Hair follicle dermal papilla cell (primary cell): ENCODE measurements around the genes AASDH, SRP72 and HOPX.

GRCh38 chr4:54066658-54067654 is 2.6 kb upstream of the CHIC2 start:
- CAGE, long polyA plus RNA: no peak

GRCh38 chr4:54225842-54226439 is 3.2 kb upstream of the PDGFRA start:
- CAGE, long polyA plus RNA: no peak

- CAGE, long polyA plus RNA: no peak
Measured at GRCh38 chr4:54226464-54227318, 2.4 kb upstream of the PDGFRA start.

GRCh38 chr4:54230714-54231755 is 1.9 kb downstream of the PDGFRA start:
- CAGE, long polyA plus RNA: no peak

GRCh38 chr4:54231756-54232586 is 2.9 kb downstream of the PDGFRA start:
- CAGE, long polyA plus RNA: no peak

DNA sequence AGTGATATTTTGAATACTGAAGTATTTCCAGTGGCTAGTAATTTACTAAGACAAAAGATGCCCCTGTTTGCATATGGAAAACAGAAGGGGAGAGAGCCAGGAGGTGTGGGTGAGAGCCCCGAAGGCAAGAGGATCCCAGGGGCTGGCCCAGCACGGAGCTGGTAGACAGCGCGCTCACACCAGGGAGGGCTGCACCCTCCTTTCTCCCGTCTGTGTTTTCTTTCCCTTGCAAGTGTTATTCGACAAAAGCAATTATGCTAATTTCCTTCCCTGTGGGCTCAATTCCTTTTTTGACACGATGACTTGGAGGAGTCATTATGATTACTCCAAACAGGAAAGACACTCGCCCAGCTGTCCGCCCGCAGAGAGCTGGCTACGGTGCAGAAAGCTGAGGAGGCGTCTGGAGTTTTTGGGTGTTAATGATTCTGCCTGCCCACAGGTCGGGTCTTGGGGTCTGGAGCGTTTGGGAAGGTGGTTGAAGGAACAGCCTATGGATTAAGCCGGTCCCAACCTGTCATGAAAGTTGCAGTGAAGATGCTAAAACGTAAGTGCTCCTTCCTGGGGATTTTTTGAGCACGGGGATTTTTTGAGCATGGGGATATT is 48.0 kb downstream of the PDGFRA start:
- CAGE, long polyA plus RNA: no peak

DNA sequence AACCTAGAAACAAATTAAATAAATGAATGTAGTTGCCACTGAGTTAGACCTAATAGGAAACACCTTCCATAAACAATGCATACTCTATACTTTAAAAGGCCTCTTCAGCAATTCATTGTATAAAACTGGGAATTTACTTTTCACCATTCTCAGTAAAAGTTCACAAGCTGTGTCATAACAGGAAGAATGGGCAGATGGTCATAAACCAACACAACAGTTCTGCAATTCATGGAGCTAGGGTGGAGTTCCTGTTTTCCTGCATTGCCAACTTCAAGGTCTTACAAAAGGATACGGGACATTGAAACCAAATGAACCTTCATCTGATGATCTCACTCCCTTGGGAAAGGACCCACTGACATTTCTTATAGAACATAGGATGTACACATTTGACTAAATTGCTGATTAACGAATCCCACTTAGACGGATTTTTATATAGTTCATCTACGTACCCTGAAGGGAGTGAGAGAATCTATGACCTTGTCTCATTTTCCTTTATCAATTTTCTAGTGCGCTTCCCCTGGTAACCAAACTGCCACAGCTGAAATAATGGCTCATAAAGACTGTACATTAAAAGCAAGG is 4.1 kb downstream of the KDR start:
- CAGE, long polyA plus RNA: no peak

DNA sequence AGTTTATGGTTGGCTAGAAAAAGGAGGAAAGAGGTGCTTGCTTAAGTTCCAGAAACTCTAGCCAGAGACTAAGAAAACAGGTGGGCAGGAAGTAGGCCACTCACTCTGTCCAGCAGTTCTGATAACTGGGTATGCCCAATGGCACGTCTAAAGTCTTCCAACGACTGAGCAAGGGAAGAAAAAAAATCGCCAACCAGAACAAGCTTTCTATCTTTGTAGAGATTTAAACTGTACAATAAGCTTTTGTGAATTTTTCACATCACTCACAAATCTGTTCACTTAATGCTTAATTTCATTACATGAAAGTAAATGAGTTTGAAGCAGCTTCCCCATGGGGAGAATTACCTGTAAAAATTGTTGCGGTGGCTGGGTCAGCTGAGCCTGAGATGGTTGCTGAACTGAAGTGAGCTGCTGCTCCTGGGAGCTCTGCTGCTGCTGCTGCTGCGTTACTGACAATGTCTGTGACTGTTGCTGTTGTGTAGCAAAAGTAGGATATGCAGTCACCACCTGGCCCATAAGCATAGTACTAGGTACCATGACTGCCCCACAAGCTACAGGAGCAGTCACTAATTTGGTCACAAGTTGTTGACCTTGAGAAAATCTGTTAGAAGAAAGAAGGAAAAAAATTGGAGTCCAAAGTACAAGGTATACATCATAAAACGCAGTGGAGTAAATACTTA is 42.3 kb downstream of the TMEM165 start:
- CAGE, long polyA plus RNA: no peak

DNA sequence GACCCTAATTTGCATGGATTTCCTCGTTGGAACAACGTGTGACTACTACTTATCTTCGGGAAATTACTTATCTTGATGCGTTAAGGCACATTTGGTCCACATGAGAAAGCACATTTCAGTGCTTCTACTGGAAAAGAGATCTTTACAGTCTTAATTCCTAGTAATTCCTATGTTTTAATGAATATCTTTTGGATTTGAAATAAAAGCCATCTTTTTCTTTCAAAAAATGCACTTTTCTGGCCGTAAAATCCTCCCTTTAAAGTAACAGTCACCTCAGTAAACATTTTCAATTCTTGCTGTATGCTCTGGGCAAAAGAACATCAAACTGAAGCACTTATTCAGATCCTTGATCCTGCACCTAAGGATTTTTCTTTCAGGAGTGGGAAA is 947 bp upstream of the CLOCK start:
- CAGE, long polyA plus RNA: no peak

DNA sequence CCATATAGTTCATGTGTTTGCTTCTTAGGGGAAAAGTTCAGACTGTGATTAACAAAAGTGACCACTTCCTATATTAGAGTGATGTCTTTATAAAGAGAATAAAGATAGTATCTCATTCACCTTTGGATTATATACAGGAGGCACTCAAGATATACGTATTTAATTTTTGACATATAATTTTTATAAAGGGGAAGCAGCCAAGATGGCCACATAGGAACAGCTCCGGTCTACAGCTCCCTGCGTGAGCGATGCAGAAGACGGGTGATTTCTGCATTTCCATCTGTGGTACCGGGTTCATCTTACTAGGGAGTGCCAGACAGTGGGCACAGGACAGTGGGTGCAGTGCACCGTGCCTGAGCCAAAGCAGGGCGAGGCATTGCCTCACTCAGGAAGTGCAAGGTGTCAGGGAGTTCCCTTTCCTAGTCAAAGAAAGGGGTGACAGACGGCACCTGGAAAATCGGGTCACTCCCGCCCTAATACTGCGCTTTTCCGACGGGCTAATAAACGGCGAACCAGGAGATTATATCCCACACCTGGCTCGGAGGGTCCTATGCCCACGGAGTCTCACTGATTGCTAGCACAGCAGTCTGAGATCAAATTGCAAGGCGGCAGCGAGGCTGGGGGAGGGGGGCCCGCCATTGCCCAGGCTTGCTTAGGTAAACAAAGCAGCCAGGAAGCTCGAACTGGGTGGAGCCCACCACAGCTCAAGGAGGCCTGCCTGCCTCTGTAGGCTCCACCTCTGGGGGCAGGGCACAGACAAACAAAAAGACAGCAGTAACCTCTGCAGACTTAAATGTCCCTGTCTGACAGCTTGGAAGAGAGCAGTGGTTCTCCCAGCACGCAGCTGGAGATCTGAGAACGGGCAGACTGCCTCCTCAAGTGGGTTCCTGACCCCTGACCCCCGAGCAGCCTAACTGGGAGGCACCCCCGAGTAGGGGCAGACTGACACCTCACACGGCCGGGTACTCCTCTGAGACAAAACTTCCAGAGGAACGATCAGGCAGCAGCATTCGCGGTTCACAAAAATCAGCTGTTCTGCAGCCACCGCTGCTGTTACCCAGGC is 11.6 kb upstream of the EXOC1 start:
- CAGE, long polyA plus RNA: no peak

DNA sequence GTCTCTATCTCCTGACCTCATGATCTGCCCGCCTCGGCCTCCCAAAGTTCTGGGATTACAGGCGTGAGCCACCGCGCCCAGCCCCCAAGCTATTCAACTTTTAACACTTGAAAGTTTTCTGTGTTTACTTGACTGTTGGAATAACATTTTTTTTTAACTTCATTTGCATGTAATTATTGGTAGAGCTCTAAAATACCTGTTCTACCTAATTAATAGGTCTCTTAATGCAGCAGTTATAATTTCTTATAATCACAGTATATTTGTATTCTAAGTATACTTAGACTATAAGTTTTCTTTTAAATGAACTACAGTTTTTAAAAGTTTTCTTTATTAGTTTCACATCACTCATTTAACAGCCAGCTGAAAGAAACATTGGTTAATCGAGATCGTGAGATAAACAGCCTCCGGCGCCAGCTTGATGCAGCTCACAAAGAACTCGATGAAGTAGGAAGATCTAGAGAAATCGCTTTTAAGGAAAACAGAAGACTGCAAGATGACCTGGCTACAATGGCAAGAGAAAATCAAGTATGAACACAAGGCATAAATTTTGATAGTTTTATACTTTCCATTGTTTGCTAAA is 39.4 kb upstream of the CRACD start:
- CAGE, long polyA plus RNA: no peak

DNA sequence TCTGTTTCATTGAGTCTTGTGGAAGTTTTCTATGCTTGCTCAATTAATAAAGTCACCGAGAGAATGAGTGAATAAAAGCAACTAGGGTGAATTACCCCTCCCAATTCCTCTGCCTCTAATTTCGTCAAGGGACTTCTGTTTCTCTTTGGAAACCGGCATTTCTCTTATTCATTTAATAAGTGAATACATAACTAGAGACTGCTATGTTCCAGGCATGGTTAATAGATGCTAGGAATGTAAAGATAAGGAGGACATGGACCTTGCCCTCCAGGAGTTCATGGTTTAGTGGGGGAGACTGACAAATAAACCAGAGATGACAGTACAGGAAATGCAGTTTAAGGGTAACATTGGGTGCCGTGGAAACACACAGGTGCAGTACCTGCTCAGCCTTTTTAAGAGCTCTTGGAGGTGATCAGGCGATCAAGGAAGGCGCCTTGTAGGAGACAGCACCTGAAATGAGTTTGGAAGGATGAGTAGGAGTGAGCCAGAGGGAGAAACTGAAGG is 145.9 kb downstream of the AASDH start:
- CAGE, long polyA plus RNA: no peak

DNA sequence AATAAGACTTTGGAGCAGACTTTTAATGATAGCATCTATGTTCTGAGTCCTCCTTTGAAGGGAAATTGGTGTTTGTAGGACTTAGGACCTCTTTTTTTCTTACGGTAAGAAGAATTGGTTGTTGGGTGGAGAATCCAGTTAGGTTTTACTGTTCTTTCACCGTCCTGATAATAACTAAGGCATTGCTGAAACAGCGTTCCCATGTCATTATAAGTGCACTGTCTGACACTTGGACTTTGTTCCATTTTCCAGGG is 119.8 kb downstream of the AASDH start:
- CAGE, long polyA plus RNA: no peak

DNA sequence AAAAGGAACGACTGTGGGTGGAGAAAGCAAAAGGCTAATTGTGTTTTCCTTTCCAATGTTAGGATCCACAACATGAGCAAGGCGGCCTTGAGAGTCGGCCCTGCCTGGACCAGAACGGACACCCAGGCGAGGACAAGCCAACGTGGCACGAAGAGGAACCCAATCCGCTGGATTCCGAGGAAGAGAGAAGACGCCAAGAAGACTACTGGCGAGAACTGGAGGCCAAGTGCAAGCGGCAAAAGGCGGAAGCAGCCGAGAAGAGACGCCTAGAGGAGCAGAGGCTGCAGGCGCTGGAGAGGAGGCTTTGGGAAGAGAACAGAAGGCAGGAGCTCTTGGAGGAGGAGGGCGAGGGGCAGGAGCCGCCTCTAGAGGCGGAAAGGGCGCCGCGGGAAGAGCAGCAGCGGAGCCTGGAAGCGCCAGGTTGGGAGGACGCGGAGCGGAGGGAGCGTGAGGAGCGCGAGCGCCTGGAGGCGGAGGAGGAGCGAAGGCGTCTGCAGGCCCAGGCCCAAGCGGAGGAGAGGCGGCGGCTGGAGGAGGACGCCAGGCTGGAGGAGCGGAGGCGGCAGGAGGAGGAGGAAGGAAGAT is 73.2 kb downstream of the AASDH start:
- CAGE, long polyA plus RNA: no peak

GRCh38 chr4:56386897-56388058 is at the start of gene AASDH:
Gene AASDH, minus strand, starts transcription at chr4:56387491.
- CAGE, long polyA plus RNA: no peak

DNA sequence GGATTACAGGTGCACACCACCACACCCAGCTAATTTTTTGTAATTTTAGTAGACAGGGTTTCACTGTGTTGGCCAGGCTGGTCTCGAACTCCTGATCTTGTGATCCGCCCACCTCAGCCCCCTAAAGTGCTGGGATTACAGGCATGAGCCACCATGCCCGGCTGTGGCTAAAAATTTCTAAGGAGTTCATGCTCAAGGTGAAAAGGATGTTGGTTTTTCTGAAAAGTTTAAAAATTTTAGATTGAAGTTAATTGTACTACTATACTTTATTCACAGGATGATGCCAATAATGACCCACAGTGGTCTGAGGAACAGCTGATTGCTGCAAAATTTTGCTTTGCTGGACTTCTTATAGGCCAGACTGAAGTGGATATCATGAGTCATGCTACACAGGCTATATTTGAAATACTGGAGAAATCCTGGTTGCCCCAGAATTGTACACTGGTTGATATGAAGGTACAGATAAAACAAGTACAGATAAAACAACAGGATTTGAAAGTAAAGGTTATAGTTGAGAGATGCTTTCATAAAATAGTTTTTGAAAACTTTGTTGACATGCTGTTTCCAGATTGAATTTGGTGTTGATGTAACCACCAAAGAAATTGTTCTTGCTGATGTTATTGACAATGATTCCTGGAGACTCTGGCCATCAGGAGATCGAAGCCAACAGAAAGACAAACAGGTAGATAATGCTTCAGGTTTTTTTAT is 12.2 kb downstream of the PAICS start:
- CAGE, long polyA plus RNA: no peak

GRCh38 chr4:56467139-56468485 is at the start of gene SRP72:
Gene SRP72, plus strand, starts transcription at chr4:56467617.
- CAGE, long polyA plus RNA: no peak

GRCh38 chr4:56681025-56681963 is at the start of gene HOPX:
Gene HOPX, minus strand, starts transcription at chr4:56681296.
- CAGE, long polyA plus RNA: no peak

- CAGE, long polyA plus RNA: no peak
Measured at GRCh38 chr4:56871459-56872082, 36.1 kb upstream of the REST start.

GRCh38 chr4:57094089-57095416 is 15.6 kb downstream of the IGFBP7 start:
- CAGE, long polyA plus RNA: no peak